AG09309 (cell line): Measurements from ENCODE around the gene KDM5B.

DNA sequence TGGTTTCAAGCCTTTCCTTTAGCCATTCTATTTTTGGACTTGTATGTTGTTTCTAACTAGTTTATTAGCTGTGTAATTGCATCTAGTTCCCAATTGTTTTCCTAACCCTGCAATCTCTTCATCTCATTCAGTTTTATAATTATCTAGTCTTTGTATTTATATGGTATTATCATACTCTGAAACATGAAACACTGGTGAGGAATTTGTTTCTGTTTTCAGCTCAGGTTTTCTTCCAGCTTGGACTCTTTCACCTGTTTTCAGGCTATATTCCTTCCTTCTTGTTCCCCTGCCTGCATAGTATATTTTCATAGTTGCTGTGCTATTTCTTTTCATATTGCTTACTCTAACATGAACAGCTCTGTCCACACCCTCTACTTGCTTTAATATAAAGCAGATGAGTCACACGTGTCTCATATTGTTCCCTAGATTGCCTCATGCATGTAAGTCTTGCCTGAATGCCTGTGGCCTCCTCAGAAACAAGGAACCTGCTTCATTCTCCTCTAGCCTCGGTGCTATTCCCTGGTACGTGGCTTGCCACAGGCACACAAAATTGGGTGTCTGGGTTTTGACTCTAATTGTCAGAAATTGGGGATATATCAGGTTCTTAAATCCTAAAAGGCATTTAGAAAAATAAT lies 16.7 kb upstream of the PKP1 start:
- RRBS, result no CpG with 5 or more reads among the region's 3 CpGs

- RRBS, result no CpG with 5 or more reads among the region's 18 CpGs
Observed at GRCh38 chr1:201302522-201303084, 19.3 kb downstream of the PKP1 start.

DNA sequence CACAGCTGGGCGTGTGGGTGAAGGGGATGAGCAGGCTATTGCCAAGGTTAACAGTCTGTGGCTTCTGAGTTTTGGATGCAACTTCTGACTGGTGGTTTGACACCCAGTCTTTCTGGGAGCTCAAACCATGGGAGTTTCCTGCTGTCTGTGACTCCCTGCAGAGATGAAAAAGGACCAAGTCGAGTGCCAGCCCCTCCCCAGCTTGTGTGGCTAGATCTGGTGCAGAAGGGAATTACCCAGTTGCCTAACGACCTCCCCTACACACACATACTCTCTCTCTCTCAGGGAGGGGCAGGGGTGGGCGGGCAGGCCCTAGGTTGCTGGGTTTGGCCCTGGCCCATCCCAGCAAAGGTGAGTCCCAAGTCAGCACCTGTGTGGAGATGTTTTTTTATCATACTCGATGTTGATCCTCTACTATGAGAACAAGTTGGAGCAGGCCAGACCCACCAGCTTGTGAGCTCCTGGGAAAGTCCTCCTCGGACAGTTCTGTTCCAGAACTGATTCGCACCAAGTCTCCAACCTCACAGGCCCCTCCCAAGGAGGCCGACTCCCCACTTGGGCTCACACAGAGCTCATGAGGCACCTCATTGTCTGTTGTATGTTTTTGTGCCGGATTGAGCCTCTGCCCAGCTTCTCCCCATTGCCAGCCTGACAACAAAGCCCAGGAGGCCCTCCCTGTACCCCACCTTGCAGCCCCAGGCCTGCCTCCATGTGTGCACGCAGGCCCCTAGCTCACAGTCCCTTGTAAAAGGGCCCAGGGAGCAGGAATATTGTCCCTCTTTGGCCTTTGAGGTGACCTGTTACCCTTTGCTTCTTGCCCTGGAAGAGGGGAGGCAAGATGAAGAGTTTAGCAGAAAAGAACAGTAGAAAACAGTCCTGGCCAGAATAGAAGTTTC lies 28.4 kb downstream of the PKP1 start:
- RRBS, result no CpG with 5 or more reads among the region's 10 CpGs

GRCh38 chr1:201376496-201377504 lies 680 bp downstream of the TNNT2 start:
- RRBS, result no CpG with 5 or more reads among the region's 10 CpGs

- RRBS, result no CpG with 5 or more reads among the region's 6 CpGs
Observed at GRCh38 chr1:201492885-201493456, 14.0 kb downstream of the CSRP1 start.

- RRBS, result no CpG with 5 or more reads among the region's 7 CpGs
Observed at GRCh38 chr1:201737559-201738293, 91.2 kb upstream of the IPO9 start.

DNA sequence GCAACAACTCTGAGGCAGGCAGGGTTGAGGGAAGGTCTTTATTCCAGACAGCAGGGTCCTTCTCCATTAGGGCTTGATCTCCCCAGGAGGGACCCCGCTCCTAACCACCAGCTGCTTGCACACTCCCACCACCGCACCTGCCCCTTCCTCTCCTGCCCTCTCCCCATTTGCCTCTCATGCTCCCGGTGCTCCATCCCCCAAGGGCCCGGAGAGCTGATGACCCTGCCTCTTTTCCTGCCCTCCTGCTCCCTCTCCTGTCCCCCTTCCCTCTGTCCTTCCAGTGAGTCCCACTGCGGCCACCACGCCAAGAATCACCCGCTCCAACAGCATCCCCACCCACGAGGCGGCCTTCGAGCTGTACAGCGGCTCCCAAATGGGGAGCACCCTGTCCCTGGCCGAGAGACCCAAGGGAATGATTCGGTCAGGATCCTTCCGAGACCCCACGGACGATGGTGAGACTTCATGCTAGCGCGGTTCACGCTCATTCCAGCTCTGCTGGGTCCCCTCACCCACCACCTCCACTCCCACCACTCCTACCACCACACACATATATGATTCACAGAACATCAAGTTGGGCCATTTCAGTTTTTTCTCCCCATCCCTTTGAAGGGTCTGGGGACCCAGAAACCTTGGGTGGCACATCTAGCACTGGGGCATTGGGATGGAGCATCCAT lies 40.6 kb upstream of the IPO9 start:
- RRBS, result no CpG with 5 or more reads among the region's 19 CpGs

DNA sequence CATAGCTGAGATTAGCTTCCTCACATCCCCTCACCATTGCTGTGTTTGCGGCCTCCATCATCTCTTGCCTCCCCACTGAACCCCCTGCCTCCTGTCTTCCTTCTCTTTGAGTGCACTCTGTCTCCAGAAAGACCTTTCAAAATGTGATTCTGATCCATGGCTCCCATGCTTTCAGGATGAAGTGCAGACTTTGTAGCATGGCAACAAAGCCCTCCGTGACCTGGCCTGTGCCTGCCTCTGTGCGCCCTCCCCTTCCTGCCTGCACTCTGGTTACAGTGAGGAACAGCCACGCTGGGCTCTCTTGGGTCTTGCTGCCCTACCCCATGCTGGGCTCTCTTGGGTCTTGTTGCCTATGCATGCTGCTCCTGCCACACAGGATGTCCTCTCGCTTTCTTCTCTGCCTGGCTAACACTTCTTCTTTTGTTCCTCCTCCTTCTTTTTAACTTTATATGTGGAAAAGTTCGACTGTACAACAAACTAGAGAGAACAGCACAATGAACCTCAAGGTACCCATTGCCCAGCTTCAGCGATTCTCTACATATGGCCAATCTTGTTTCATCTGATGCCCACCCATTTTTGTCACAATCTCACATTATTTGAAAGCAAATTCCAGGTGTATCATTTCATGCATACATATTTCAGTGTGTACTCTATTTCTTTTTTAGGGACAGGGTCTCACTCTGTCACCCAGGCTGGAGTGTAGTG lies 27.9 kb downstream of the LMOD1 start:
- RRBS, result no CpG with 5 or more reads among the region's 7 CpGs

- RRBS, result no CpG with 5 or more reads among the region's 5 CpGs
Observed at GRCh38 chr1:202057996-202059027, 47.9 kb downstream of the ELF3 start.

GRCh38 chr1:202131854-202133036 lies 9.5 kb downstream of the GPR37L1 start:
- RRBS, result no CpG with 5 or more reads among the region's 16 CpGs

GRCh38 chr1:202184693-202185329 lies 8.8 kb upstream of the LGR6 start:
- RRBS, result no CpG with 5 or more reads among the region's 21 CpGs

DNA sequence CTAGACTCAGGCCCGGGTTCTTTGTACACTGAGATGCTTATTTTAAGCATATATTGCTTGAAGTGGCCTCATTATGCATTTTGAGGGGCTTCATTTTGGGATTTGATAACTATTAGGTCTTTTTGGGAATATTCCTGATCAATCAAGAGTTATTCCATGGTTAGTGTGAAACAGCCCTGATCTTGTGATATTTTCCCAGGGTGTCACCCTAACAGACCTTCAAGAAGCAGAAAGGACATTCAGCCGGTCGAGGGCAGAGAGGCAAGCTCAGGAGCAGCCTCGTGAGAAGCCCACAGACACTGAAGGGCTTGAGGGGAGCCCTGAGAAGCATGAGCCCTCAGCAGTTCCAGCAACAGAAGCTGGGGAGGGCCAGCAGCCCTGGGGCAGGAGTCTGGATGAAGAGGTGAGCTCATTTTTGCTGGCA lies 144.4 kb downstream of the PPP1R12B start:
- RRBS, result no CpG with 5 or more reads among the region's 4 CpGs

DNA sequence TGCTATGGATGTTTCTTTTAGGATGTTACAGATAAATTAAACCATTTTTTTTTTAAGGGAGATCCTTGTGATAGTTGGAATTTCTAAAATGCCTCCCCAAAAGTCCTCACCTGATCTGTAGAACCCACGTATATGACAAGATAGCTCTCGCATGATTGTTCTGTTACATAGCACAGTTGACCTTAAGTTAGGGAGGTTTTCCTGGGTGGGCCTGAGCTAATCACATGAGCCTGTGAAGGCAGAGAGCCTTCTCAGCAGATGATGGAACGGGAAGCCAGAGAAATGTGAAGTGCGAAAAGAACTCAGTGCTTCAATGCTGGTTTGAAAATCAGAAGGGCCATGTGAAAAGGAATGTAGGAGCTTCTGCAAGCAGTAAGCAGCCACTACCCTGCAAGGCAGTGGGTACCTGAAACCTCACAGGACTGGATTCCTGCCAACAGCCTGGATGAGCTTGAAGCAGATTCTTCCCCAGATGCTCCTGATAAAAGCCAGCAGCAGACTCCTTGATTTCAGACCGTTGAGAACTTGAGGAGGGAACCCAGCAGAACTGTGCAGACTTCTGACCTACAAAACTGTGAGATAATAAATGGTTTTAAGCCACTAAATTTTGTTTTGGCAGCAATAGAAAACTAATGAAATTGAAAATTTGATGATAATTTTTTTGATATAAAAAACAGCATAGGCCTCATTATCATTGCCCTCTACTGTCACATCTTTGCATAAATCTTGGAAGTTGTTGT lies 158.6 kb downstream of the SYT2 start:
- RRBS, result no CpG with 5 or more reads among the region's 5 CpGs

- RRBS, result no CpG with 5 or more reads among the region's 1 CpG
Observed at GRCh38 chr1:202576292-202576640, 134.0 kb downstream of the SYT2 start.

- RRBS, result no CpG with 5 or more reads among the region's 9 CpGs
Observed at GRCh38 chr1:202590726-202591462, 119.4 kb downstream of the SYT2 start.

- RRBS, result 3% methylated on average over 33 of the region's 88 CpGs
Observed at GRCh38 chr1:202807894-202809040, at the start of gene KDM5B. Gene KDM5B (minus strand): TSS chr1:202808421.

- RRBS, result no CpG with 5 or more reads among the region's 3 CpGs
Observed at GRCh38 chr1:202862660-202863107, 26.3 kb downstream of the RABIF start.

GRCh38 chr1:202911459-202911961 lies 15.5 kb downstream of the KLHL12 start:
- RRBS, result no CpG with 5 or more reads among the region's 9 CpGs

DNA sequence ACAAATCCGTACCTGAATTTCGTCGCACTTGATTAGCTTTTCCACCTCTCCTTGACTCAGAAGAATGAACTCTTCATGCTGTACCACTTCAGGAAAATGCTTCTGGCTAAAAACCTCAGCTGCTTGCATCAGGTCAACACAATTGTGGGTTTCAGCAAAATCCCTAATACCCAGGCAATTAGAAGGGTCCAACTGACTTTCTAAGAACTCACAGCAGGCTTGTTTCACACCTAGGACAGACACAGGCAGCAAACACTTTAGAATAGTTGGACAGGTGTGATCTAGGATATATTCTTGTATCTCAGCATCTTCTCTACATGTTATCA lies 8.9 kb downstream of the KLHL12 start:
- RRBS, result no CpG with 5 or more reads among the region's 3 CpGs